Measurements from ENCODE around the genes LRRC42, TCEANC2 and CDCP2.

- PRO-cap: no peak
- RAMPAGE, long total RNA, 2 experiments: no peak in any of the 2 experiments
These were observed 33.3 kb downstream of the LRP8 start for GRCh38 chr1:53294514-53295018.

GRCh38 chr1:53296599-53296853 lies 31.3 kb downstream of the LRP8 start:
- PRO-cap: no peak
- RAMPAGE, long total RNA, 2 experiments: no peak in any of the 2 experiments

DNA sequence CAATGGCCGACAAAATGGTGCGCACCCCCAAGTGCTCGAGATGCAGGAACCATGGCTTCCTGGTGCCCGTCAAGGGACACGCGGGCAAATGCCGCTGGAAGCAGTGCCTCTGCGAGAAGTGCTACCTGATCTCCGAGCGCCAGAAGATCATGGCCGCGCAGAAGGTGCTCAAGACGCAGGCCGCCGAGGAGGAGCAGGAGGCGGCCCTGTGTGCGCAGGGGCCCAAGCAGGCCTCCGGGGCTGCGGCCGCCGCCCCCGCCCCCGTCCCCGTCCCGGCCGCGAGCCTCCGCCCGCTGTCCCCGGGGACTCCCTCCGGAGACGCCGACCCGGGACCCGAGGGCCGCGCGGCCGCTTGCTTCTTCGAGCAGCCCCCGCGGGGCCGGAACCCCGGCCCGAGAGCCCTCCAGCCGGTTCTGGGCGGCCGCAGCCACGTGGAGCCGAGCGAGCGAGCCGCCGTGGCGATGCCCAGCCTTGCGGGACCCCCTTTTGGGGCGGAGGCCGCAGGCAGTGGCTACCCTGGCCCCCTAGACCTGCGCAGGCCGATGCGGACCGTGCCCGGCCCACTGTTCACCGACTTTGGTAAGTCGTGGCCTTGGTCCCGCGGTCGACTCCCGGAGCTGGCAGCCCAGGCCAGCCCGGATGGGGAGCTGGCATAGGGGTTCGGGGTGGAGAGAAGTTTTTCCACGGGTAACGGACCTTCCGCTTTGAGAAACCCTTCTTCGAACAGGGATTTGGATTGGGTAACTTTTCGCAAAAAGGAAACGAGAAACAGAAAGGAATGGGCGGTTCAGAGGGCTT lies 452 bp downstream of the DMRTB1 start:
- PRO-cap: no peak
- RAMPAGE, long total RNA, 2 experiments: no peak in any of the 2 experiments

- PRO-cap: bidirectional peak, plus-strand start at chr1:53946356, minus-strand start at chr1:53946287
- RAMPAGE, long total RNA, 2 experiments: start-site peak on the plus strand in 2 of 2 experiments, at chr1:53946333-53946455 at its widest, 42 to 116 reads per replicate; start-site peak on the minus strand in 2 of 2 experiments, at chr1:53946276-53946302 at its widest, 110 to 222 reads per replicate
These were observed at the start of gene LRRC42 for GRCh38 chr1:53946208-53946907. Gene LRRC42, plus strand, starts transcription at chr1:53946350.

GRCh38 chr1:54053054-54054281 lies at the start of gene TCEANC2:
Gene TCEANC2, plus strand, starts transcription at chr1:54053608.
- PRO-cap: bidirectional peak, plus-strand start at chr1:54053608, minus-strand start at chr1:54053201
- RAMPAGE, long total RNA, 2 experiments: start-site peak on the plus strand in 1 of 2 experiments, at chr1:54053591-54053616 at its widest, 46 reads per replicate; start-site peak on the minus strand in 2 of 2 experiments, at chr1:54053197-54053447 at its widest, 576 to 5,246 reads per replicate

DNA sequence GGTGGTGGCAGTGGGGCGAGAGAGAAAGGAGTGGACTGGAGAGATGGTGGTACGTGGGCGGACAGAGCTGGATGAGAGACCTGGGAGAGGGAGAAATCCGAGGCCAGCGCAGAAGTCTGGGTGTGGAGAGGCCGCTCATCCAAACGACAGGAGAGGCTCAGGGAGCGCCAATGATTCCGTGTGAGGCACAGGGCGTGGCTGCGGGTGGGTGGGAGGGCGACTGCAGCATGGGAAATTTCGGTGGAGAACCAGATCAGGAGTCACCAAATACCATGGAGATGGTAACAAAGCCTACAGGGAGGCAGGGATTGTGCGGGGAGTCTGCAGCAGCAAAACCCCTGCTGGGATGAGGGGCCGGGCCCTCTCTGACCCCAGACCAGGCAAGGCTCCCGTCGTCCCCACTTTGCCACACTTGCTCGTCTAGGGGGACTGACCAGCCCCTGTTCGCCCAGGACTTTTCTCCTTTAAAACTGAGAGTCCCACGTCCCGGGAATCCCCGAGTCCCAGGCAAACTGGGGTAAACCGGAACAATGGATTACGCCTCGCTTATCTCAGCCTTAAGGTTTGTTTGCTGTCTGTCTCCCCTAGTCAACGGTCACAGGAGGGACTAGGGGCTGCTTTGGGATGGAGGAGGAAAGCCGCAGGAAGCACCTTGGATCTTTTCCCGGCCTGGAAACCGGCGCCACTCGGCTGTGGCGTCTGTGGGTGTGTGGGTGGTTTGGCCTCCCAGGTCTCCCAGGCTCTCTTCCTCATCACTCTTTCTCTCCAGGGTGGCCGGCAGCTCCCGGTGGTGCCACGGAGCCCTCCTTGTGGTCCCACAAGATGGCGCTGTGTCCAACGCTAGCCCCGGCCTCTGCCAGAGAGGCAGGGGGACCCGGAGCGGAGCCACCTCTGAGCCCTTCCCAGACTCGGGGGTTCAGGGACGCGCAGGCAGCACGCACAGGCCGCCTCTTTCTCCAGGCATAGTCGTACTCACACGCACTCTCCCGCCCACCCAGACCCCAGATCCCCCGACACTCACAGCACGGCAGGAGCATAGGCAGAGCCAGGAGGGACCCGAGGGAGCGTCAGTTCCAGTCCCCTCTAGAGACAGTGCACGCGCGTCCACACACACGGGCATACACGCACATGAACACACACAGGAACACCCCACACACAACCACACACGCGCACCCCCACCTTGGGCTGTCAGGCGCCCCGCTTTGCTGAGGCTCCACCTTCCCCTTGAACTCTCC lies 31.5 kb downstream of the CDCP2 start:
- PRO-cap: no peak
- RAMPAGE, long total RNA, 2 experiments: no peak in any of the 2 experiments

- PRO-cap: no peak
- RAMPAGE, long total RNA, 2 experiments: no peak in any of the 2 experiments
These were observed at the start of gene CDCP2 for GRCh38 chr1:54152771-54153415. Gene CDCP2, minus strand, starts transcription at chr1:54153000.

GRCh38 chr1:54204831-54205458 lies 5.0 kb downstream of the MRPL37 start:
- PRO-cap: no peak
- RAMPAGE, long total RNA, 2 experiments: no peak in any of the 2 experiments

- PRO-cap: no peak
- RAMPAGE, long total RNA, 2 experiments: no peak in any of the 2 experiments
These were observed 51.6 kb downstream of the MRPL37 start for GRCh38 chr1:54251437-54252056.

GRCh38 chr1:54281759-54282429 lies 81.9 kb downstream of the MRPL37 start:
- PRO-cap: no peak
- RAMPAGE, long total RNA, 2 experiments: no peak in any of the 2 experiments

GRCh38 chr1:54298326-54299596 lies 98.8 kb downstream of the MRPL37 start:
- PRO-cap: no peak
- RAMPAGE, long total RNA, 2 experiments: no peak in any of the 2 experiments

DNA sequence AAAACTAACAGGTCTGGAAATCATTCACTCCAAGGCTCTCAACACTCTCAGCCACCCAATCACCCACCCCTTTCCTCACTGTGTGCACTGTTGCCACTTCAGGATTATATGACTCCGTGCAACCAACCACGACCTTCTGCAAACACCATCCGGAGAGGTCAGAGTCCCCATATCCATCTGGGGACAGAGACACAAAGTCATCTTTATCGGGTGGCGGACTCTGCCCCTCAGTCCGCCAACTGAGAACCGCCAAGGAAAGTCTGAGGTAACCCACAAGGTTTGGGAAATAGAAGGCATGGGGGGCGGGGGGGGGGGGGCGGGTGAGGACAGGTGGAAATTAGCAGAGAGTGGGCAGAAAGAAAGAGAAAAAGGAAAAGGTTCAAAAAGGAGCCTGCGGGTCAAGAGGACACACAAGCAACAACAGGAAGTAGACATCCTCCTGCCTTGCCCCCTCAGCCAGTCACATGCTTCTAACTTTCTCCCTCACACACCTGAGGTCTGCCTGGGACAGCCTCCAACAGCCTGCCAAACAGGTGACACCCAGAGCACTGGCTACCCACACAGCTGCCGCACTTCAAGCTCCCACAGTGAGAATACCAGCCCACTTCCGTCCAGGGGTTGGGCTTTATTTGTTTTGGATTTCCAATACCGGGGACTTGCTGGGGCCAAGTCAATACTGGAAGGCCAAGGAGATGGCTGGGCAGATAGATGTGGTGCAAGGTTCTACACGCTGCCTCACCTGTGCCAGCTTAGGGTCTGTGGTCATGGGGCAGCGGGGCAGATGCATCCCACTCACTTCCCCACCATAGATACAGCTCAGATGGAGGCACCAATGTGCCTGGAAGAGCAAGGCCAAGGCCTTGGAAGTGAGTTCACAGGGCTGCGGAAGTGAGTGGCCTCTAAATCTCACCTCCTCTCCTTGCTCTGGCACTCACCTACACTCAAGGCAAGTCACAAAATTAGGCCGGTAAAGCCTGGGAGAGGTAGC lies 148.3 kb downstream of the MRPL37 start:
- PRO-cap: no peak
- RAMPAGE, long total RNA, 2 experiments: no peak in any of the 2 experiments

DNA sequence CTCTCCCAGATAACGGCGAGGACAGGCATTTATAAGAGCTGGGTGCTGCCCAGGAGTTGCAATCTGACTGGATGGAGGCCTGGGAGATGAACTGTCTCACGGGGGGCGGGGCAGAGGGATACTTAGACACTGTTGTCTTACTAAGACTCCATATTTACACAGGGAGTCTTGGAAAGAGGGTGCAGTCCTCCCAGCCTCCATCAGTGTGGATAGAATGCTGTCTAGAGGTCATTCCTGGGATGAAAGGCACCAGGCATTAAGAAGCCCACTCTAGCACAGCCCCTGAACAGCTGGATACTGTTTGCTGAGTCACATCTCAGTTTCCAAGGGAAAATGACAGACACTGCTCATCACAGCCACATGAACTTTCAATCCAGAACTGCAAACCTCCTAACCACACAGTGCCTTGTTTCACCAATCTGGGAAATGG lies 162.9 kb downstream of the MRPL37 start:
- PRO-cap: no peak
- RAMPAGE, long total RNA, 2 experiments: no peak in any of the 2 experiments

GRCh38 chr1:54378143-54379284 lies 169.5 kb upstream of the ACOT11 start:
- PRO-cap: no peak
- RAMPAGE, long total RNA, 2 experiments: no peak in any of the 2 experiments

GRCh38 chr1:54405767-54406689 lies 142.0 kb upstream of the ACOT11 start:
- PRO-cap: bidirectional peak, plus-strand start at chr1:54406544, minus-strand start at chr1:54406394
- RAMPAGE, long total RNA, 2 experiments: no peak in any of the 2 experiments

DNA sequence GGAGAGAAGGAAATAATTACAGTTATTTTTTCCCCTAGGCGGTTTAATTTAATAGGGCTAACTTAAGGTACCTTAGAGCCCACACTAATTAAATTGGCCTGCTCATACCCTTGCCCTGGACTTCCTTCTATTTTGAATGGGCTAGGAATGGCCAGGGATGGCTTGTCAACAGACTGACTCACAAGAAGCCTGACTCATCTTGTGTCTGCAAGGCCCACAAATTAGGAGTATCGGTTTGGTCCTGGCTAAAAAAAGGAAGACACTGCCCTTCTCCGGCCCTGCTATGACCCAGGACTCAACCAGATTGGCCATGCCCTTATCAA lies 139.8 kb upstream of the ACOT11 start:
- PRO-cap: unidirectional peak, minus-strand start at position 129 of the sequence
- RAMPAGE, long total RNA, 2 experiments: no peak in any of the 2 experiments

- PRO-cap: no peak
- RAMPAGE, long total RNA, 2 experiments: no peak in any of the 2 experiments
These were observed 57.7 kb upstream of the ACOT11 start for GRCh38 chr1:54490267-54490805.

- PRO-cap: no peak
- RAMPAGE, long total RNA, 2 experiments: no peak in any of the 2 experiments
These were observed 18.4 kb downstream of the FAM151A start for GRCh38 chr1:54604930-54605313.

GRCh38 chr1:54796196-54796589 lies 4.9 kb downstream of the TTC22 start:
- PRO-cap: no peak
- RAMPAGE, long total RNA, 2 experiments: no peak in any of the 2 experiments

DNA sequence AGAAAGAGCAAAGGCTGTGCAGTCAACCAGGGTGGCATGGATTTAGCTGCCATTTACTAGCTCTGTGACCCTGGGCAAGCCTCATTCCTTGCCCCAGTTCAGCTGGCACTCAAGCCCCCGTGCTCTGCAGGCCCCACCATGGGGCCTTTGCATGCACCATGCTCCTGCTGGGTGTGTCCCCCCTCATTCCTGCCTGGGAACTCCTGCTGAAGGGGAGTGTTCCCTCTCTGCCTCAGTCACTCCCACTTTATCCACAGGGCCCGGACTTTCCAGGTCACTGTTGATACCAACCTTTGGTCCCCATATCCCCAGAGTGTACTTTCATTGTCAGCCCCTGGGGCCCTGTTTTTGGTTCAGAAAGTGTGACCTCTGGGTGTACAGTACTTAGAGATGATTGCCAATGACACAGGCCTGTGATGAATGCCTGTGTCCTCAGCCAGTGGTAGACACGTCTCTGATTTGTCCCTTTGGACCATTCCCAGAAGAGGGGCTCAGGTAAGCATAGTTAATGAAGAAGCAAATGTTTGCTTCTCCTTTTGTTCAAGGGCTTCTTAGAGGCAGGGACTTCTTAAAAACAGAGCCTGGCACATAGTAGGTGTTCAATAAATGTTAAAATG lies 2.9 kb downstream of the TTC22 start:
- PRO-cap: no peak
- RAMPAGE, long total RNA, 2 experiments: no peak in any of the 2 experiments

Measured in right atrium auricular region (tissue), 2 donors.